ENCODE results near the genes G0S2 and HHAT.

DNA sequence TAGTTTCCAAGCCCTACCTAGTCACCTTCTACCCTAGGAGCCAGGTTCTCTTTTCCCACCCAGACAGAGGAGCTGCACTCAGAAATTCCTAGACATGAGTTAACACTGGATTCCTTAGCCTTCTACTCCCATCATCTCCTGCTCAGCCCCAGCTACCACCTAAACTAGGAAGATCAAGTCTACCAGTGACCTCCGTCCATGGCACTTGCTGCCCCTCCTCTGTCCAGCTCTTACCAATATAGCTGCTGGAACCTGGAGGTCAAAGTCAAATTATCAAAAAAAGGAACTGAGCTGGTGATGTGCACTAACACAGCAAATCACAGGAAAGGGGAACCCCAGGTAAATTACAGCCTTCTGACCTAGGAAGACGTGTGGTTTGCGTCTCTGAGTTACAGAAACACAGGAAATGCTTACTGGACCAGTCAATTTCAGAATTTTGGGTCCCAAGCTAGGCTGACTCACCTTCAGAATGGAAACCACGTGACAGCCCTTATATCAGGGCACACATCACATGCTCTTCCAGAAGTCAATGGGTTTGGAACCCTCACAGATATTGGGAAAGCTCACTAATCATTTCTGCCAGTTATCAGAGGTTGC is 2.1 kb upstream of the G0S2 start:
- PRO-cap, 2 experiments = peak in 1 of 2 experiments; most common plus-strand start position 425 of the sequence (in 1); most common minus-strand start position 240 of the sequence (in 1)

GRCh38 chr1:209674898-209675962 is at the start of gene G0S2:
TSS of gene G0S2 (plus strand) at chr1:209675412.
- PRO-cap, 2 experiments = peak in 2 of 2 experiments; most common plus-strand start chr1:209675413 (in 2); most common minus-strand start chr1:209675190 (in 1)

DNA sequence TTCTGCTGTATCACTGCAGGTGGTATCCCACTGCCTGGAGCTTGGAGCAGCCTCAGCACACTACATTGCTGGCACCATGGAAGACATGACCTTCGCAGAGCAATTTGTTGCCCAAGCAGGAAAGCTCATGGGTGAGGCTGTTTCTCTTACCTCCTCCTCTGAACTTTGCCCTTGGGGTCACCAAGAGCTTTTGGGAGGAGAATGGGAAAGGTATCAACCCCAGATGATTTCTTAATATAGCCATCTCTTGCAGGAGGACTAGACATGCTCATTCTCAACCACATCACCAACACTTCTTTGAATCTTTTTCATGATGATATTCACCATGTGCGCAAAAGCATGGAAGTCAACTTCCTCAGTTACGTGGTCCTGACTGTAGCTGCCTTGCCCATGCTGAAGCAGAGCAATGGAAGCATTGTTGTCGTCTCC is 2.1 kb downstream of the HSD11B1 start:
- PRO-cap, 2 experiments = no peak in any of the 2 experiments

- PRO-cap, 2 experiments = no peak in any of the 2 experiments
Observed at GRCh38 chr1:209787178-209788262, 3.2 kb upstream of the C1orf74 start.

- PRO-cap, 2 experiments = peak in 2 of 2 experiments; most common plus-strand start chr1:210328879 (in 2); most common minus-strand start chr1:210328839 (in 1)
Observed at GRCh38 chr1:210328474-210329683, at the start of gene HHAT. TSS of gene HHAT (plus strand) at chr1:210328902.

GRCh38 chr1:210373632-210374392 is 45.1 kb downstream of the HHAT start:
- PRO-cap, 2 experiments = peak in 2 of 2 experiments; most common minus-strand start chr1:210374270 (in 2)

DNA sequence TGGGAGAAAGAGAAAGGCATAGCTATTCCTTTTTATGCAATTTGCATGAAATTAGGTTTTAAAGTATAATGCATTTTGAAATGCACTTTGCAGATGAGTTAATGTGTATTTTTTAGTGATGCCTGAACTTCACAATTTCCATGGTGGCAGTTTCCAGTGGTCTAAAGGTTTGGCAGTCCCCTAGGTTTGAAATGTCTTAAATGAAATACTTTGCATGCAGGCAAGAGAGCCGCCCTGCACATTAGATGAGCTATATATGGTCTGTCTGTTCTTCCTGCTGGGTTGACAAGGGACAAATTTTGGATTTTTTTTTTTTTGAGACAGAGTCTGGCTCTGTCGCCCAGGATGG is 81.0 kb downstream of the HHAT start:
- PRO-cap, 2 experiments = no peak in any of the 2 experiments

DNA sequence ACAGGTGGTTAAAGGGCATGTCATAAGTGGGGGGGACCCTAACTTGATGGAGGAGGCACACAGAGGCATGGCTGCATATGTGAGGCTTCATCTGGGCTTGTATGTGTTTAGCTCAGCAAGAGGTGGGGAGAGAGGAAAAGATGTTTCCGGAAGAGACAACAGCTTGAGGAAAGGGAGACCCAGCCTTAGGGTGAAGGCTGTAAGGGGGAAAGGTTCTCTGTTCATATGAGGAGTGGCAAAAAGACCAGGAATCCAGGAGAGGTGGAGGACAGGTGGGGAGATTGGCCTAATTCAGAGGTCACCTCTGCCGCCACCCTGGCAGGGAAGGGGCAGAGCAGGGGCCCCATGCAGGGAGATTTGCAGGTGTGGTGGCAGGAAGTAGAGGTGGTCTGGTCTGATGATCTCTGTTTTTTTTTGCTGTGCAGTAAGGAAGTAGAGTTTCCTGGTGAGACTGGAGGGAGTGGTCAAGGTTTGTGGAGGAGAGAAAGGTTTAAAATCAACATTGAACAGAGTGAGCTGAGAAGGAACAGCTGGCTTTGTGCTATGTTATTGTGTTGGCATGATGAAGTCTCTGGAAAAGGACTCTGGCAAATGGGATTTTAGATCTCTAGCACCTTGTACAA is 9.1 kb downstream of the TRAF5 start:
- PRO-cap, 2 experiments = no peak in any of the 2 experiments

GRCh38 chr1:211416691-211417491 is 75.1 kb downstream of the RD3 start:
- PRO-cap, 2 experiments = peak in 1 of 2 experiments; most common minus-strand start chr1:211416875 (in 1)

DNA sequence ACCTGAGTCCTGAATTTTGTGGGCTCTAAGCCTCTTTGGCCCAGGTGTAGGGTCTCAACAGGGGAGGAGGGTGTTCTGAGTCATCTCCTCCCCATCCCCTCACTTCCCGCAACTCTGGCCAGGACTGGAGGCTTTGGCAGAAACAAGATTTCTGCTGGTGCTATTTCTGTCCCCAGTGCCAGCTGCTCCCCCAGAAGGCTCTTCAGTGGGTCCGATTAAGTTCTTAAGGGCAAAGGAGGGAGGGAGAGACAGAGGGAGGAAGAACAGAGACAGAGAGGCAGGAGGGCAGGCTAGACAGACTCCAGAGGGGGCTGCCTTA is 6.8 kb downstream of the RD3 start:
- PRO-cap, 2 experiments = no peak in any of the 2 experiments

DNA sequence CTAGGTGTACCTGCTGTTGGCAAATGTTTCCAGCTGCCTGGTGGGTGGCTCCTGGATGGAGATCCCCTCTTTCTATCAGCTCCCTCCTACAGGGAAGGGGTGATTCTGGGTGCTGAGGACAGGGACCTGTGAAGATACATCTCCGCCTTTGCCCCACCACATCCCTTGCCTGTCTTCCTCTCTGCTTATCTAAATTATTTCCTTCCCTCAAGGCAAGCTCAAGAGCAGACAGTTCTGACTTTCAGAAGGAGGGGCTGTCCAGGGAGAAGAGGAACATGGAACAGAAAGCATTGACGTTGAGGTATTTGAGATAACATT is 381 bp upstream of the RD3 start:
- PRO-cap, 2 experiments = no peak in any of the 2 experiments

- PRO-cap, 2 experiments = no peak in any of the 2 experiments
Observed at GRCh38 chr1:211513944-211514502, 22.1 kb upstream of the RD3 start.

DNA sequence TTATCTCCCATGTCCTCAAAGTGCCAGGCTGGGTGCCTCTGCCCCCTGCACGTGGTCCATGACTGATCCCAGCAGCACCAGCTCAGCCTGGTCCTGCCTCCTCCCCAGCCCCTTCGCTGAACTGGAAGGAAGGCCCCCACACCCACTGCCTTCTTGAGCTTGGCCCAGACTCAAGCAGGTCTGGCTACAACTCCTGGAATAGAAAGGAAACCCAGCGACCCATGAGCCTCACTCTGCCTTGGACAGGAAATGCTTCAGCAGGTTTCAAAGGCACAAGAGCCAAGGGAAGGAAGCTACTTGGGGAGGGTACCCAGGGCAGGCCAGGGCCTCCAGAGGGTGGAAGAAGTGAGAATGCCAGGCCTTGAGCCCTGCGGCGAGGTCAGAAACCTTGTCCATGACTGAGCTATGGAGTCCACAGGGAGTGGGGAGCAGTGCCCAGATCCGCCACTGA is 35.9 kb upstream of the RD3 start:
- PRO-cap, 2 experiments = no peak in any of the 2 experiments

- PRO-cap, 2 experiments = no peak in any of the 2 experiments
Observed at GRCh38 chr1:211560610-211560967, 18.4 kb downstream of the SLC30A1 start.

- PRO-cap, 2 experiments = peak in 2 of 2 experiments; most common plus-strand start chr1:211577953 (in 1); most common minus-strand start chr1:211577806 (in 2)
Observed at GRCh38 chr1:211577697-211578453, 1.1 kb downstream of the SLC30A1 start.

DNA sequence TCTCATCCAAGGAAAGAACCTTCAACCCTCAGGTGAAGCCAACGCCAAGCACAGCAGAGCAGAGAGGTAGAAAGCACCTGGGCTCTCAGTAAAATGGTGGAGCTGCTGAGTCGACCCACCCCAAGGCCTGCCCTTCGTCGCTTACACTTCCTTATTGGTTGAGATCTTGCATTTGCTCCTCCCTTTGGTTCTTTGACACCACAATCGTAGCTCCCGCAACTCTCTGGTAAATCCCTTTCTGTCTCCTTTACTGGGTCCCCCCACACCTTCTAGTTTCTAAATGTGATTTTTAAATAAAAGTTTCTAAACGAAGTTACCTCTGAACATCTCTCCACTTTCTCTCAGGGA is 27.5 kb upstream of the SLC30A1 start:
- PRO-cap, 2 experiments = peak in 1 of 2 experiments; most common plus-strand start position 229 of the sequence (in 1); most common minus-strand start position 94 of the sequence (in 1)

DNA sequence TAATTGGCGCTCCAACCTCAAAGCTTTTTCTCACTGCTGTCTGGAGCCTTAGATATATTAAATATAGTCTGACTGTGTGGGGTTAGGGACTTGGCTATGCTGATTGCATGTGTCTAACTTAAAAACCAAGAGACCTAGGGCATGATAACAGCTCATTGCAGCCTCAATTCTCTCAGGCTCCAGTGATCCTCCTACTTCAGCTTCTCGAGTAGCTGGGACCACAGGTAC is 64.8 kb upstream of the NEK2 start:
- PRO-cap, 2 experiments = peak in 1 of 2 experiments; most common plus-strand start position 60 of the sequence (in 1)

GRCh38 chr1:211928150-211928757 is 97.7 kb upstream of the LPGAT1 start:
- PRO-cap, 2 experiments = no peak in any of the 2 experiments

DNA sequence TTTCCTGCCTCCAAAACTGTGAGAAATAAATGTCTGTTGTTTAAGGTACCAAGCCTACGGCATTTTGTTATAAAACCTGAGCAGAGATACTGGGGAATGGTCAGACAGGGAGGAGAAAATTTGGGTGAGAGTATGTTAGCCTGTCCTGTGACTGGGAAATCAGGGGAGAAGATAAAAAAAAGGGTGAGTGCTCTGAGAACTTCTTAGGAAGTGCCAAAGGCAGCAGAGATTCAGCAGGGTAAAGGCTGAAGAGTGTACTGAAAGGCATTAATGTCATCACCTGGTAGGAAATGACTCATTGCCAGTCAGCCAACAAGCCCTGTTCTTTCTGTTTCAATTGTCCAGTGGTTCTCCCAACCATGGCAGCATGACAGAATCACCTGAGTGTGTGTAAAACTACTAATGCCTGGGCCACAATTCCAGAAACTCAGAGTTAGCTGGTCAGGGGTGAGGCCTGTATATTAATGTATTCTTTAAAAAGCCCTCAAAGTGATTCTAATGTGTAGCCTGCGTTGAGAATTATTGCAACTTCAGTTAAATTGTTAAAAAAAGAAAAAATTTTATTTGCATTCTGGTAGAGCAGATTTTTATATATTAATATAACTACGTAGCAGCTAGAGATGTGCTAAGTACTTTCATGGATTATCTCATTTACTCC is 83.5 kb downstream of the INTS7 start:
- PRO-cap, 2 experiments = no peak in any of the 2 experiments

DNA sequence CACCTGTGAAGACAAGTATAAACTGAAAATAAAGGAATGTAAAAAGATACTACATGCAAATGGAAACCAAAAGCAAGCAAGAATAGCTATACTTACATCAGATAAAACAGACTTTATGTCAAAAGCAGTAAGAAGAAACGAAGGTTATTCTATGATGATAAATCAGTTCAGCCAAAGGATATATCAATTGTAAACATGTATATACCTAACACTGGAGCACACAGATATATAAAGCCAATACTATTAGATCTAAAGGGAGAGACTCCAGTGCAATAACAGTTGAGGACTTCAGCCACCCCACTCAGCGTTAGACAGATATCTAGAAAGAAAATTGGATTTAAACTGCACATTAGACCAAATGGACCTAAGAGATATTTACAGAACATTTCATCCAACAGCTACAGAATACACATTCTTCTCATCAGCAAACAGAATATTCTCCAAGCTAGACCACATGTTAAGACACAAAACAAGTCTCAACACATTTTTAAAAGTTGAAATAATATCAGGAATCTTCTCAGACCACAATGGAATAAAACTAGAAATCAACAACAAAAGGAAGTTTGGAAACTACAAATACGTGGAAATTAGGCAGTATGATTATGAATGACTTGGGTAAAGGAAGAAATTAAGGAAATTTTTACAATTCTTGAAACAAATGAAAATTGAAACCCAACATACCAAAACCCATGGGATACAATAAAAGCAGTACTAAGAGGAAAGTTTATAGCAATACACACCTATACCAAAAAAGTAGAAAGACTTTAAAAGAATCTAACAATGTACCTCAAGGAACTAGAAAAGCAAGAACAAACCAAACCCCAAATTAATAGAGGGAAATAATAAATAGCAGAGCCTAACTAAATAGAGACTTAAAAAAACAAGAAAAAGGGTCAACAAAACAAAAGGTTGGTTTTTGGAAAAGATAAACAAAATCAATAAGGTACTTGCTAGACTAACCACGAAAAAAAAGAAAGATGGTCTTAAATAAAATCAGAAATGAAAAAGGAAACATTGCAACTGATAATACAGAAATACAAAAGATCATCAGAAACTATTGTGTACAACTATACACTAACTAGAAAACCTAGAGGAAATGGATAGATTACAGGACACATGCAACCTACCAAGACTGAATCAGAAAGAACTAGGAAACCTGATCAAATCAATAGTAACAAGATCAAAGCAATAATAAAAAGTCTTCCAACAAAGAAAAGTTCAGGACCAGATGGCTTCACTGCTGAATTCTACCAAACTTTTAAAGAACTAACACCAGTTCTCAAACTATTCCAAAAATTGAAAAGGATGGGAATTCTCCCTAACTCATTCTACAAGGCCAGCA is 22.8 kb downstream of the DTL start:
- PRO-cap, 2 experiments = no peak in any of the 2 experiments

Measured in helper T cell (primary cell).